Metastatic Liver Carcinoma in the Lung (tissue), 2 donors: Measurements from ENCODE around the genes PEX11B and NBPF12.

DNA sequence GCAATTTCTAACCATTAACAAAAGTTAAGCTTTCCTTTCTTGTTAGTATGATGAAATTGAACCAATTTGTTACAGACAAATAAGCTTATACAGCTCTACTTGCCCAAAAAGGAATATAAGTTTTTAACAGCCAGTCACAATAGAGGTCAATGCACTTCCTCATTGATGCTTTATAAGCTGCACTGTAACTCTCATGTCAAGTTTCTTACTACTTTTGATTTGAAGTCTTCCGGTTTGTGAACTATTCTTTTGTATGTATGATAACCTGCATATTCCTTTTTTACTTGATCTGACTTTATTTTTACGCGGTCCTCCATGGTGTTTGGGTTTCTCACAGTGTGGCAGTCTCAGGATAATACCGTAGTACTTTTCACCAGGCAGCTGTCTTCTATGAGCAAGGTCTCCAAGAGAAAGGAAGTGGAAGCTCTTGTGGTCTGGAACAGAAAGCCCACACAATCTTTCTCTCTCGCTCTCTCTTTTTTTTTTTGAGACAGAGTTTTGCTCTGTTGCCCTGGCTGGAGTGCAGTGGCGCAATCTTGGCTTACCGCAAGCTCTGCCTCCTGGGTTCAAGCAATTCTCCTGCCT is 331.6 kb downstream of the SRGAP2C start:
- PRO-cap, 2 experiments = no peak in any of the 2 experiments

DNA sequence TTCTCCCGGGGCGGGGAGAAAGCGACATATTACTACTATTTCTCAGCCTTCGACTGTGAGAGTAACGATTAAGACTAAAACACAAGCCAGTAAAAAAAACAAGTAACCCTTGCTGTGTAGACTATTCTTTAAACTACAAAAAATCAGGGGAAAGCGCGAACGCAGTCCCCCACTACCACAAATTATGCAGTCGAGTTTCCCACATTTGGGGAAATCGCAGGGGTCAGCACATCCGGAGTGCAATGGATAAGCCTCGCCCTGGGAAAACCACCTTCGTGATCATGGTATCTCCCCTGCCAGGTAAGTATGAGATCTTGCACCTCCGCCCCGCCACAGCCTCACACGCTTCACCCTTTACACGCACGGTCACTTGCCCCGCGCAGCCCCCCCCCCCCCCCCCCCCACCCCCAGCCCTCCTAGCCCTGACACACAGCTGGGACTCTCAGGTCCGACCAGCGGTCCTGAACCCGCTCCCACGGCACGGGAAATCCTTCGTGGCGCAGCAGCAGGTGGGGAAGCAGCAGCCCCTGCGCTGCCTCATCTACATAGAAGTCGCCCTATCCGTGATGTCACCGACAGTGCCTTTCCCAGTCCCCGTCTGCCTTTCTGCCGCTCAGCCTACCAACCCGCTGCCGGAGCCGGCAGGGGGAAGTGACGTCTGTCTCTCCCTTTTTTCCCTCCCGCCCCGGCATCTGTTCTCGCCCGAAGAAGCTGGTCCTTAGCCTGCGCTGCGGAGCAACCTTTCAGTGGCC is 176.3 kb downstream of the H3-7 start:
- PRO-cap, 2 experiments = no peak in any of the 2 experiments

DNA sequence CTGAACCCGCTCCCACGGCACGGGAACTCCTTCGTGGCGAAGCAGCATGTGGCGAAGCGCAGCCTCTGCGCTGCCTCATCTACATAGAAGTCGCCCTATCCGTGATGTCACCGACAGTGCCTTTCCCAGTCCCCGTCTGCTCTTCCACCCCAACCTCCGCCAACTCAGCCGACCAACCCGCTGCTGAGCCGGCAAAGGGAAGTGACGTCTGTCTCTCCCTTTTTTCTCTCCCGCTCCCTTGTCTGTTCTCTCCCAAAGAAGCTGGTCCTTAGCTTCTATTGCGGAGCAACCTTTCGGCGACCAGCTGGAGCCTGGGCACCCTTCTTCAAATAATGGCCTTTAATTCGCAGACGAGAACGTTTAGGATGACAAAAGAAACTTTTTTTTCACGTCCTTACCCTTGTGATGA is 40.6 kb upstream of the PPIAL4F start:
- PRO-cap, 2 experiments = peak in 2 of 2 experiments; most common plus-strand start position 152 of the sequence (in 2)

DNA sequence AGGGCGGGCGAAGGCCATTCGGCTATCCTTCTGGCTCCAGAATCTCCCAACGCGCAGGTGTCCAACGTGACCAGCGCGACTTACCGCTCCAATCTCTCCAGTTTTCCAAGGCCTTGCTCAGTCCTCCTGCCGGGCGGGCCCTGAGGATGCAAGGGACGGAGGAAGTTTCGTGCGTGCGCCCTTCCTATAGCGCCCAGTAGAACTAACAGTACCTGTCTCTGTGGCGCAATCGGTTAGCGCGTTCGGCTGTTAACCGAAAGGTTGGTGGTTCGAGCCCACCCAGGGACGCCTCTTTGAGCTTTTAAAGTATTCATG is 45.5 kb upstream of the PPIAL4D start:
- PRO-cap, 2 experiments = no peak in any of the 2 experiments

GRCh38 chr1:145784392-145784752 is 39.5 kb downstream of the RNF115 start:
- PRO-cap, 2 experiments = no peak in any of the 2 experiments

DNA sequence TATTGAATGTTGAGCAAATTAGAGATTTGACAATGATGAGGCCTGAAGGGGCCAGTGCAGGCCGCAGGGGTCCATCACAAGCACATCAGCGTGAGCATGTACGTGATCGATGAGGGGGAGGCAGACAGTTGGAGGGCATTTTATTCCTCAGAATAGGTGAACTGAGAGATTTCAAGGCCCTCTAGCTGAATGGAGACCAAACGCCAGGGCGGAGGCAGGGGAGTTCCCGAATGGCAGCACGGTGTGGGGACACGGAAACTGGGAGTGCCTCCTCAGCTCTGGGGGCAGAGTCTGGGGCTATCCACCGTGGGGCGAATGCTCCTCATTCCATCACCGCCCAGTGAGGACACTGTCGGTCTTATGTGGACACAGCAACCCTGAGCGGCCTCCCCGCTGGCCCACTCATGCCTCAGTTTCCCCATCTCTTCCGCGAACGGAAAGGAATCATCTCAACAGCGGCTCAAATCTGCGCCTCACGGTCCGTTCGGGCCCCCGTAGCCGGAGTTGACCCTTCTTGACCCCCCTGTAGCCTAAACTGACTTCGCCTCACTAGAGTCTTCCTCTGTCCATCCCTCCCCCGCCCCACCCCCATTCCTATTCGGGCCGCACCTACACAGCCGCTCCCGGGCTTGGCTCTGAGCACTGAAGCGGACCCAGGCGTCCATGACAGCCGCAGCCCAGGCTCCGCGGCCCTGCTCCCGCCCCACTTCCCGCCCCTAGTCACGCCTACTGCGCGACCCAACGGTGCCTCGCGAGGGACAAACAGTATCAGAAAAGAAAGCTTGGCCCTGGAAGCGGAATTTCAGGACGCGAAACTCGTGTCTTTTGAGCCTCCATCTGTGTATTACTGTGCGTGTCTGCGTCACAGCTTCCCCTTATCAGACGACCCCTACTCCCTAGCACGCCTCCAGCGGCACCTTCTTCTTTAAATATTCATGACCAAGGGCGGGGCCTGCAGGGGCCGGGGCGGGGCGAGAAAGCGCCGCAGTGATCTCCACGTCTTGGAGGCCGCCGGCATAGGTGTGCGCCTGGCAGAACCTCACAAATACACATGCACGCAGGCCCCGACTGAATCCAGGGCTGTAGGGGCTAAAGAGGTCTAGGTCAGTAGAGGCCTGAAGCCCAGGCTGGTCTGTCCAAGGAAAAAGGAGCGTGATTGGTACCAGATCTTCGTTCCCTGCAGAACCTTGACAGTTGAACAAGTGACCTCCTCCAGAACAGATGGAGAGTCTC is at the start of gene PEX11B:
PEX11B (minus strand) TSS at position 694 of the 1,233 bp plus-strand sequence.
- PRO-cap, 2 experiments = peak in 2 of 2 experiments; most common plus-strand start position 957 of the sequence (in 1); most common minus-strand start position 644 of the sequence (in 2)

GRCh38 chr1:145923238-145923730 is 4.0 kb downstream of the RBM8A start:
- PRO-cap, 2 experiments = no peak in any of the 2 experiments

DNA sequence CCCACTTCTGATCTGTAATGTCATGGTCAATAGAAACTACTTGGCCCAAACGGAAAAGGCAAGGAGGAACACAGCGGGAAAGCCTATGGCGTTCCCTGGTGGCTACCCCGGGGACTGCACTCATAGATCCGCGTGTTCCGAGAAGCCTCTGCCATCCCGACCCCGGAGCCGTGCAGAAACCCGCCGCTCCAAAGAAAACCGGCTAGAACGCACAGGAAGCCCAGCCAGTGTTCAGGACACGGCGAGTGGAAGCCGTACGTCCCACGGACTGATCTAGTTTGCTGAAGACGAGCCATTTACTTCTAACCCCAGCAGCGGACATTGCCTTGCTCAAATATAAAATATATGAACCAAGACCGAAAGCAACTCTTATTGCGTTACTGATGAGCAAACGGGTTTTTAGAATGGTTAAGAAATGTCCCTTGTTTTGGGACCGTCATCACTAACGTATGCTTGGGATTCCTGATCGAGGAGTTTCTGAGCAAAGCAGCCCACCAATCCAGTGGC is 99.3 kb upstream of the PPIAL4H start:
- PRO-cap, 2 experiments = no peak in any of the 2 experiments

DNA sequence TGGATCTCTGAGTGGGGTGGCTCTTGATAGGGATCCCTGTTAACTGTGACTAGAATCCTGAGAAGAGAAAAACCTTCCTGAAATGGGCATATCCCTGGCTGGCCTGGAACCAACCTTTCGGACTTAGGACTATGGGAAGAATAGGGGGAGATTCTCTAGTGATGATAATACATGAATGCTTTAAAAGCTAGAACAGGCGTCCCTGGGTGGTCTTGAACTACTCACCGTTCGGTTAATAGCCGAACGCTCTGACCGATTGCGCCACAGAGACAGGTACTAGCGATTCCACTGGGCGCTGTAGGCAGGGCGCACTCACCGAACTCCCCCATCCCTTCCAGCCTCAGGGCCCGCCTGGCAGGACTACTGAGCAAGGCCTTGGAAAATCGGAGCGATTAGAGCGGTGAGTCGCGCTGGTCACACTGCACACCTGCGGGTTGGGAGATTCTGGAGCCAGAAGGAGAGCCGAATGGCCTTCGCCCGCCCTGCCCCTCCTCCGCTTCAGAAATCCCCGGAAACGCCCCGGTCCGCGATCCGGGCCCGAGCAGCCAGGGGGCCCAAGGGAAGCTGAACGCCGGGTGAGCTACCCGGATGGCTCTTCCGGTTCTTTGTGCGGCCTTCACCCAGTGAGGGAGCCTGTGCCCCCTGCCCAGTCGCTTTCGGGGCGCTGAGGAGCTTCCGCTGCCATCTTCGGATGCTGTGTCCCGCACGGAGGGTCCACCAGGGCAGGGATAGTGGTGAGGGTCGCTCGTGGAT is 142.0 kb upstream of the PPIAL4H start:
- PRO-cap, 2 experiments = peak in 2 of 2 experiments; most common minus-strand start position 498 of the sequence (in 2)

- PRO-cap, 2 experiments = peak in 2 of 2 experiments; most common plus-strand start chr1:146938375 (in 2); most common minus-strand start chr1:146938582 (in 1)
Measured at GRCh38 chr1:146937943-146938912, at the start of gene NBPF12. Gene NBPF12, plus strand, starts transcription at chr1:146938324.

GRCh38 chr1:147156975-147157852 is 15.1 kb downstream of the PRKAB2 start:
- PRO-cap, 2 experiments = no peak in any of the 2 experiments

- PRO-cap, 2 experiments = no peak in any of the 2 experiments
Measured at GRCh38 chr1:147285227-147285539, 42.7 kb downstream of the CHD1L start.

- PRO-cap, 2 experiments = no peak in any of the 2 experiments
Measured at GRCh38 chr1:147291824-147292390, 49.4 kb downstream of the CHD1L start.

- PRO-cap, 2 experiments = peak in 2 of 2 experiments; most common plus-strand start chr1:147599826 (in 2)
Measured at GRCh38 chr1:147599762-147599938, 58.3 kb downstream of the BCL9 start.

DNA sequence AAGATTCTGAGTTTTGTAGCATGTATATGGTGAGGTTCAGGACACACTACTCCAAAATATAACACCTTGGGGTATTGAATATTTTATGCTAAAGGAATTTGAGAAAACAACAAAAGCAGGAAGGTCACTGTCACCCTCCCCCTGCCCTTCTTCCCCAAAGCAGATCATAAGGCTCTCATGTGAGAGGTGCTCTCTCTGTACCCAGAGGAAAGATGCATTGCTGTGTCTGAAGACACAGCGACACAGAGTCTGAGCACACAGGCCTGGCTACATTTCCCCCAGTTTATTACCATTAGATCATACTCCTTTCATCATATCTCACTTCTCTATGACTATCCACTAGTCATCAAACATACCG is 127.2 kb downstream of the PPIAL4G start:
- PRO-cap, 2 experiments = peak in 1 of 2 experiments; most common plus-strand start position 217 of the sequence (in 1)

- PRO-cap, 2 experiments = peak in 1 of 2 experiments; most common plus-strand start chr1:148424444 (in 1); most common minus-strand start chr1:148424269 (in 1)
Measured at GRCh38 chr1:148423973-148424755, 58.9 kb downstream of the PPIAL4G start.

- PRO-cap, 2 experiments = no peak in any of the 2 experiments
Measured at GRCh38 chr1:148425096-148425675, 57.9 kb downstream of the PPIAL4G start.

- PRO-cap, 2 experiments = peak in 2 of 2 experiments; most common plus-strand start chr1:148522601 (in 2)
Measured at GRCh38 chr1:148522497-148523069, 39.5 kb upstream of the PPIAL4G start.

- PRO-cap, 2 experiments = no peak in any of the 2 experiments
Measured at GRCh38 chr1:148889372-148889735, 45.1 kb downstream of the PDE4DIP start.

DNA sequence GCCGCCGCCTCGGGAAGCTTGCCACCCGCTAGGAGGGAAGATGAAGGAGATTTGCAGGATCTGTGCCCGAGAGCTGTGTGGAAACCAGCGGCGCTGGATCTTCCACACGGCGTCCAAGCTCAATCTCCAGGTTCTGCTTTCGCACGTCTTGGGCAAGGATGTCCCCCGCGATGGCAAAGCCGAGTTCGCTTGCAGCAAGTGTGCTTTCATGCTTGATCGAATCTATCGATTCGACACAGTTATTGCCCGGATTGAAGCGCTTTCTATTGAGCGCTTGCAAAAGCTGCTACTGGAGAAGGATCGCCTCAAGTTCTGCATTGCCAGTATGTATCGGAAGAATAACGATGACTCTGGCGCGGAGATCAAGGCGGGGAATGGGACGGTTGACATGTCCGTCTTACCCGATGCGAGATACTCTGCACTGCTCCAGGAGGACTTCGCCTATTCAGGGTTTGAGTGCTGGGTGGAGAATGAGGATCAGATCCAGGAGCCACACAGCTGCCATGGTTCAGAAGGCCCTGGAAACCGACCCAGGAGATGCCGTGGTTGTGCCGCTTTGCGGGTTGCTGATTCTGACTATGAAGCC is 108.6 kb downstream of the PDE4DIP start:
- PRO-cap, 2 experiments = no peak in any of the 2 experiments